Measurements from ENCODE around the gene FAM241B.

DNA sequence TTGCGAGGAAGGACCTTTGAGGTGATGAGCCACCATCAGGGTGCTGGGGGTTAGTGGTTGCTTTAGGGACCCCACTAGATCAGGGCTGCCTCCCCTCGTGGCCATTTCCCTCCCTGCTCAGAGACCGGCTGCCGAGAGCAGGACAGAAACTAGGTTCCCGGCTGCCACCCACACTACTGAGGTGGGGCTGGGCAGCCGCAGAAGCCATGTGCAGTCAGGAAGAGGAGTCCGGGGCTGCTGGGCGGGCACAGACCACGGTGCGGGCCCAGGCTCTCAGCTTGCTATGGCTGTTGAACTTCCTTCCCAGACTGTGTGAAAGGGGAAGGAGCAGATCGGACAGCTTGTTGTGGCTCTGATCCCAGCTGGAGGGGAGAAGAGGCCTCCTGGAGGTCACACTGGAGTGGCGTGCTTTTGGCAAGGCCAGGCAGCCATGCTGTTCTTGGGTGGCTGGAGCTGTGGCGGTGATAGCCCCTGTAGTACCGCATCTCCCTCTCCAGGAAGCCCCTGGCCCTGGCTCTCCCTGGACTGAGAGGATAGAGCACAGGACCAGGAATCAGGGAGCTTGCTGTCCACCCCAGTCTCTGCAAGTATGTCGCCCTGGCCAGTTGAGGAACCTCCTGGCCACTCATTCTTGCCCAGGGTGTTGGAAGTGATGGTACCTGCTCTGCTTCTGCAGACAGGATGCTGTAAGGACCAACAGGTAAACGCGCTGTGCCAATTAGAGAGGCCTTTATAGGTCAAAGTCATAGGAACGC lies 16.5 kb downstream of the HK1 start:
- PRO-cap: no peak
- RRBS: 88% methylated on average over 3 of the region's 18 CpGs

DNA sequence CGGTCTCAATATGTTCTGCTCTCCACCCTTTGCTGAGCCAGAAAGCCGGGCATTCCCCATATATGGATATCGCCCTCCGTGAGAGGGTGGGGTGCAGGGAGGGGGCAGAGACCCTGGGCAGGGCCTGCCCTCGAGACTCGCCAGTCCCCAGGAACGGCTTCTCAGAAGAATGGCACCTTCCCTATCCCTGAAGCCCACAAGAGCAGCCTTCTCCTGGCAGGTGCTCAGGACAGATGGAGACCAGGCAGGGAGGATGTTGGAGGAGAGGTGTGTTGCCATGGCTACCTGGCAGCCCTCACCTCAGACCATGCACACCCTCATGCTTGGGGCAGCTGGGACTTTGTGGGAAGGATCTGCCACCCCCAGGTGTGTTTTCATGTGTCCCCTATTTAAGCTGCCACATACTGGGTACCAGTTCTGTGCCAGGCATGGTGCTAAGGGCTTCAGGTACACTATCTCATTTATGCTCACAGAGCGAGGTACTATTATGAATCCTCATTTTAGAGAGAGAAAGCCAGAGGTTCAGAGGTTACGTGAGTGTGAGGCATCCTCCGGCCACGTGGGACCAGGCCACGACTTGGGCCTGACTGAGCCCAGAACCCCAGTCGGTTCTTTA lies 3.2 kb downstream of the TACR2 start:
- PRO-cap: no peak
- RRBS: 20% methylated on average over 1 of the region's 13 CpGs

- PRO-cap: no peak
- RRBS: no CpG with 5 or more reads among the region's 5 CpGs
Measured at GRCh38 chr10:69420938-69421137, 4.1 kb upstream of the TACR2 start.

DNA sequence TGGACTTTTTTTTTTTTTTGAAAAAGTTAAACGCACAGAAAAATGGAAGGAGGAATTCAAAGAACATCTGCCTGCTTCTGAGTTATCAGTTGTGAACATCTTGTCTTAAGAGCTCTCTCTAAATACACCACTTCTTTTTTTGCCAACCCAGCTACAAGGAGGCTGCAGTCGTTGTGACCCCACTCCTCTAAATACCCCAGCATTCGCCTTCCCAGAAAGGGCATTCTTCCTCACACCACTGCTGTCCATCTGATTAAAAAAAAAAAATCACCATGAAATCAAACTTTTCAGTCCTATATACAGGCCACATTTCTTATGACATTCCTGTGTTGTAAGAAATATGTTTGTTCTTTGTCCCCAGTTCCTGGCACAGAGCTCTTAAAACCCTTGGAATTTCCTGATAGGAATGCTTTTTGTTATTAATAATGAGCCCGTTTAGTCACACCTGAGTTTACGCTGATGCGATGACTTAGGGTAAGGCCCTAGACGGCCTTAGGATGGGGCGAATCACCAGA lies 17.3 kb downstream of the TSPAN15 start:
- PRO-cap: no peak
- RRBS: no CpG with 5 or more reads among the region's 8 CpGs

DNA sequence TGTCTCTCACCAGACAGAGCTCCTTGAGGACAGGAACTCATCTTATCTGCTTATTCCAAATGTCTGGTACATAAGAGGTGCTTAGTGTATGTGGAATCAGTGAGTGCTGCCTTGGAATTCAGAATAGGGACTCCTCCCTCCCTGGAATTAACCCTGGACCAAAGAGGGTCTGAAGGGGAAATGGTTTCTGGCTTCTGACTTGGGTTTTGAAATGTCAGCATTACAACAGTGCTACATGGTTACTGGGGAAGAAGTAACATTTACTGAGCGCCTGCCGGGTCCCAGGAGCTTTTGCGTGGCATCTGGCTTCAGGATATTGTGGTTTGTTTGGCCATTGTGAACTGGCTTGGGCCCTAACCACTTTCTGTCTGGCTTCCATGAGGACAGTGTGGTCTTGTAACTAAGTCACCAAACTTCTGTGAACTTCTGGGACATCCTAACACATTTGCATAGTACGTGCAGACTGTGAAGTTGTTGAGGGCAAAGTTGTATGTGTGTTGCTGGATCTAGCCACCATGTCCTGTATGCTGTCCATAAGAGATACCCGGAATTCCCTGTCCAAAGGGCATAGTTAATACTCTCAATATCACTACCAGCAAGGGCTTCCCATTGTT lies 21.3 kb downstream of the TSPAN15 start:
- PRO-cap: unidirectional peak, minus-strand start at position 120 of the sequence
- RRBS: no CpG with 5 or more reads among the region's 5 CpGs

DNA sequence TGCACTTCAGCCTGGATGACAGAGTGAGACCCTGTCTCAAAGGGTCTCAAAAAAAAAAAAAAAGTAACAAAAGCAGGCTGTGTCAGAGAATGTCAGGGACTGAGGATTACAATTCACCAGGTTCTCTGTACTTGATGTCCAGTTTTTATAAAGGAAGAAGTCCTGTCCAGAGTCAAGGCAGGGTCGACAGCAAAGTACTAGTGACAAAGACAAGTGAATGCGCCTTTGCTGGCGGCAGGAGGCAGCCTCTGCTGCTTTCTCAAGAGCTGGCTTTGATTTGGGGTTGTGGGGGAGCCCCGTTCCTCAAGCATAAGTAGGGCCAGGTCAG lies 25.2 kb downstream of the TSPAN15 start:
- PRO-cap: no peak
- RRBS: no CpG with 5 or more reads among the region's 4 CpGs

DNA sequence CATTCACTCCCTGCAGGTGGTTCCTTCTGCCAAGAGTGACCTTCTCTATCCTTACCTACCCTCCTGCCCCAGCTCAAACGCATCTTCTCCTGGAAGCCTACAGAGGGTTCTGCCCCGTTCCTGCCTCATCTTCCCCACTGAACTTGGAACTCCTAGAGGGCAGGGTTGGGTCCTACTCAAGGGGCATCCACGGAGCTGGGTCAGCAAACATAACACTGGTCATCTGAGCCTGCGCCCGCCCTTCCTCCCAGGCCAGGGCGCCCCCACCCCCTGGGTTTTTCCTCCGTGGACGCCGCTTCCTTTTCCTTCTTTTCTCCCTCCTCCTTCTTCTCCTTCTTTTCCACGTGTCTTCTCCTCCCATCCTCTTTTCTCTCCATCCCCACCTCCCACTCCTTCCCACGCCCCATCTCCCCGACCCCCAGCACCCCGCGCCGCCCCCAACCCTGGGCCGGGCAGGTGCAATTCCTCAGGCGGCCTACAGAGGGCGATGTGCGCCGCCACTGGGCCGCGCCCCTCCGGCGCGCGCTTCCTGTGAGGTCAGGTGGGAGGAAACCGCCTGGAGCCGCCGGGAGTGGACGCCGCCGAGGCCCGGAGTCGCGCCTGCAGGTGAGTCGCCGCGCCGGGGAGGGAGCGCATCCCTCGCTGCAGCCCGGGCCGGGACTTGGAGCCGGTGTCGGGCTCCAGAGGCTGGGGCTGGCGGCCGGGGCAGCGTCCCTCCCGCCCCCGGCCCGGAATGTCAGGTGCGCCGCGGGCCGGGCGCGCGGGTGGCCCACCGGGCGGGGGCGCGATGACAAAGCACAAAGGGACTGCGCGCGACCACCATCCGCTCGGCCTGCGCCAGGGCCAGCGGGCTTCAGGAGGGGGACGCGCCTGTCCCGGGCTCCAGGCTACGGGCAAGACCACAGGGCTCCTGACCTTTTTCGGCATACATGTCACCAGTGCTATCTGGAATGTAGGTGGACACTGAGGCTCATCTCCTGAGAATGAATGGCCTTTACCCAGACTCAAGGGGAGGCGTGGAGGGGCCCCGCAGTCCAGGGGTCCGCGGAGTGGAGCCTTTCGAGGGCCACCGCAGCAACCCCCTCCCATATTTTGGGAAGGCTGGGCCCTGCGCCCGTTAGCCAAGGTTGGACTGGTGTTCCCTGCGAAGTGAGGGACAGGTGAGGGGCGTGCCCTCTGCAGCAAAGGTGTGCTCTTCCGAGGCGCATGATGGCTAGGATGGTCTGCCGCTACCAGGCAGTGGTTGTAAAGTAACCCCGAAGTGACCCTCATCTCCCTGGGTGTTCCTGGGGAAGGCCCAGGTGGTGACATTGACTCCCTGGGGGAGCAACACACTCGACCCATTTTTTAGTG lies at the start of gene FAM241B:
Gene FAM241B, plus strand, starts transcription at position 540 of the 1,353 bp plus-strand sequence.
- PRO-cap: bidirectional peak, plus-strand start at position 547 of the sequence, minus-strand start at position 441 of the sequence
- RRBS: under 1% methylated on average over 22 of the region's 89 CpGs

DNA sequence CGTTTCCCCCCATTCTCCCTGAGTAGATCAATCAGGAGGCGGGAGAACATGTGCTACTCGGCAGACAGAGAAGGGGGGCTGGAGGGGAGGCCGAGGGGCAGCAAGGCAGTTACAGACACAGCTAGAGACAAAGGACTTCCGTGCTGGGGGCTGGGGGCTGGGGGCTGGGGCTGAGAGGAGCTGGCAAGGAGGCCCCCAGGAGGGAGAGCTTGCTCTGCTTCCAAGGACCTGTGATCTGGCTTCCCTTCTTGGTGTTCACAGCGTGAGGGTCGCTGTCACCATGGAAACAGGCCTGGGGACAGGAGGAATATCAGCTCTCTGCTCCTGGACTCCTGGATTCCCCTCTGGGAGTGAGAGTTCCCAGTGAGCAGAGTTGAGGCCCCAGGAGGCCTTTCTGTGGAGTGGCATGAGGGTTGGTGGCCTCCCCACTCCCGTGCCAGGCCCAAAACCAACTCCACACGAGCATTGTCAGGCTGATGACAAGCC lies 16.2 kb downstream of the FAM241B start:
- PRO-cap: no peak
- RRBS: no CpG with 5 or more reads among the region's 9 CpGs

GRCh38 chr10:70051259-70052083 lies 1.2 kb upstream of the MACROH2A2 start:
- PRO-cap: no peak
- RRBS: no CpG with 5 or more reads among the region's 7 CpGs

- PRO-cap: bidirectional peak, plus-strand start at chr10:70053561, minus-strand start at chr10:70053422
- RRBS: 4% methylated on average over 35 of the region's 50 CpGs
Measured at GRCh38 chr10:70052915-70053450, 337 bp downstream of the MACROH2A2 start.

DNA sequence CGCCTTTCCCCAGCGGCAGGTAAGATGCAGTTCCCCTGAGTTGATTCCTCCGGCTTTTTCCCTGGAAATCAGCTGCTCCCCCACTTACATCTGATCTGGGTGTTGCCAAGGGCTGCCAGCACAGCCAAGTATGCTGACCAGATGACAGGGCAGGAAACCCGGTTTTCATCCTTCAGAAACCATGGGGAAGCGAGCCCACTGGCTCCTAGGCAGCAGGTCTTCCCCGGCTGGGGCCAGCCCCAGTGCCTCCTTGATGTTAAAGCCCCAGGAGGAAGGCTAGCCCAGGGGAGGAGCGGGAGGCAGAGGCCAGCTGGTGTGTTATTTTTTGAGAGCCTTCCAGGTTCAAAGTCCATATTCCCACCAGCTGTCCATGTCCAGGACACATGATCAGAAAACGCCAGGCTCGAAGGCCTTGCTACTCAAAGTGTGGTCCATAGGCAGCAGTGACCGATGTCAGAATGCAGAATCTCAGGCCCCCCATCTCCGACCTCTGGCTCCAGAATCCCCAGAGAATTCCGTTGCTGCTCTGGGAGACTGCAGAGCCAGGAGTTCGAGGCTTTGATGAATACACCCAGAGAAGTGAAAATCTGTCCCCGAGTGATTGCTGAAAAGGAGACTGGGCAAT lies 23.3 kb downstream of the AIFM2 start:
- PRO-cap: no peak
- RRBS: 66% methylated on average over 3 of the region's 14 CpGs

DNA sequence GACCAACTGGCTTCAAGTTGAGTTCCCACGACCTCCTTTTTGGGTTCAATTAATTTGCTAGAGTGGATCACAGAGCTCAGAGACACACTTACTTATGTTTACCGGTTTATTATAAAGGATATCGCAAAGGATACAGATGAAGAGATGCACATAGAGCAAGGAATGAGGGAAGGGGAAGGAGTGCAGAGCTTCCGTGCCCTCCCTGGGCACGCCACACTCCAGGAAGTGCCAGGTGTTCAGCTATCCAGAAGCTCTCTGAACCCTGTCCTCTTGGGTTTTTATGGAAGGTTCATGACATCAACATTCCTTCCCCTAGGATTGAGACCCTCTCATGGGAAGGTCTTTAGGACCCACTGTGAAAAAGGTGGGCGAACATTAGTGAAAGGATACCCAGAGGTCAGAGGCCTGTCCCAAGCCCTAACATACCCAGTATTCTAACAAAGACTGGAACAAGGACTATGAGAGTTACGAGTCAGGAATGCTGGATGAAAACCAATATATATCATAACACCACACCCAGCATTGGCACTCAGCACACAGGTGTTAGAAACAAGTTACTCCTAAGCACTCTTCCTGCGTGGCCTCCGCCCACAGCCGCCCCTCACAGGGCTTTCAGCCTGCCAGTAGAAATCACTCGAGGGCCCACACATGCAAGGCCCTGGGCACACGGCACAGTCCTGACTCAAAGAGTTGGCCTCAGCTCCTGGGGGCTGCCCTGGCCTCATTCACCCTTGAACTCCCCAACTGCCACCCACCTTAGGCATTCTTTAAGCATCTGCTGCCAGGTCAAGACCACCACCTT lies 5.5 kb upstream of the AIFM2 start:
- PRO-cap: no peak
- RRBS: no CpG with 5 or more reads among the region's 12 CpGs

DNA sequence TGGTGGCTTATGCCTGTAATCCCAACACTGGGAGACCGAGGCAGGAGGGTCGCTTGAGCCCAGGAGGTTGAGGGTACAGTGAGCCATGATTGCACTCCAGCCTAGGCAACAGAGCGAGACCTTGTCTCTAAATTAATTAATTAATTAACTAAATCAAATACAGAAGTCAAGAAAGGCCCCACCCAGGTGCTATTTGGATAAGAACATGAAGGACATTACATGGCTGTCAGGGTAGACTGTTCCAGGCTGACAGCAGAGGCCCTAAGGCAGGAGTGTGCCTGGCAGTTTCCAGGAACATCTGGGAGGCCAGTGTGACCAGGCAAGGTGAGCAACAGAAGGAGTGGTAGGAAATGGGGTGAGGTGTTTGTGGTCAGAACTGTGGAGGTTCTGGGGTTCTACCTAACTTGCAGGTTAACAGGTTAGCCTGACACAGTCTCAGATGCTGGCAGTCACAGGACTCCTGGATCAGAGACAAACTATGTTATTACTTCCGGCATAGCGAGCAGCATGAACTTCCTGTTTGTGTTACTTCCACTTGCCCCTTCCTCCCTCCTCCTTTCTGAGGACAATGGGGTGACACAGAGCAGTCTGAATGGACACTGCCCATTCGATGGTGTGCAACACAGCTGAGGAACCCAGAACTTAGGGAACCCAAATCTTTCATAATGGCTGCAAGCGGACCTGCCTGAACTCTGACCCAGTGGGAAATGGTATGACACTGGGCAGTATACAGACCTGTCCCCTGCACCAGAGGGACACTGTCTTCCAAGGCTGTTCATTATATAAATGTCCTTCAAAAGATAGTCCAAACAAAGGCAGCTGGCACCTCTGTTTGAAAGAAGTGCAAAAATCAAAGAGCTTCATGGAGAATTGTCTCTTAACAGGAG lies 3.8 kb upstream of the SAR1A start:
- PRO-cap: no peak
- RRBS: no CpG with 5 or more reads among the region's 7 CpGs

DNA sequence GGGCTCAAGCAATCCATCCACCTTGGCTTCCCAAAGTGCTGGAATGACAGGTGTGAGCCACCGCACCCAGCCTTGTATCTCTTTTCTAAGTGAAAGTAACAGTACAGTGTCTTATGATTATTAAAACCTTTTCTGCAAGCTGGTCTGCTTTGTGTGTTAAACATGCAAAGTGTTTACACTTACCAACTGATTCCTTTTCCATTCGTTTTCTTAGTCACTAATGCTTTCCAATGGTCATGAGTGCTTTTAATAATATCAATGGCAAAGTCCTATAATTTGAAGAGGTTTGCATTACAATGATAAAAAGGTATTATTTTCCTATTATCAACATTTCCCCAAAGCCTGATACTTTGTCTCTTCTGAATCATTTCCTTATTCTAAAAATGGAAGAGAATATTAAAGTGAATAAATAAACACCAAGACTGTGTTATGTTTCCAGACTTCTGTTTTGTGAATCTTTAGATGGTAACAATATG lies 24.2 kb downstream of the PPA1 start:
- PRO-cap: no peak
- RRBS: no CpG with 5 or more reads among the region's 2 CpGs

DNA sequence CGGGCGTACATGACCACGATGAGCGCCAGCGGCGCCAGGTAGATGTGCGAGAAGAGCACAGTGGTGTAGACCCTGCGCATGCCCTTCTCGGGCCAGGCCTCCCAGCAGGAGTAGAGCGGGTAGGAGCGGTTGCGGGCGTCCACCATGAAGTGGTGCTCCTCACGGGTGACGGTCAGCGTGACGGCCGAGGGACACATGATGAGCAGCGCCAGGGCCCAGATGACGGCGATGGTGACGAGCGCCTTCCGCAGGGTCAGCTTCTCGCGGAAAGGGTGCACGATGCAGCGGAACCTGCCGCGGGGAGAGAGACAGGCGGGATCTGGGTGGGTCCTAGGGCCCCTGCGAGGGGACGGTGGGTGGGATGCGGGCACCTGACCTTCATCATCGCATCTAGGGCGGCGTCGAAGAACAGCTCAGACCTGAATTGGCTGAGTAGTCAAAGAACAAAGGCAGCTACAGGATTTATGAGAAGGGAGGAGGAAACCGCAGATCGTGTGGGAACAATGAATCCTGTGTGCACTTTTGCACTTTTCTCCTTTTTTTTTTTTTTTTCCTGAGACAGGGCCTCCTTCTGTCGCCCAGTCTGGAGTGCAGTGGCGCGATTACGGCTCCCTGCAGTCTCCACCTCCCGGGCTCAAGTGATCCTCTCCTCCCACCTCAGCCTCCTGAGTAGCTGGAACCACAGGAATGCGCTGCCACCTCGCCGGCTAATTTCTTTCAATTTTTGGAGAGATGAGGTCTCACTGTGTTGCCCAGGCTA lies 22.5 kb upstream of the PPA1 start:
- PRO-cap: no peak
- RRBS: 37% methylated on average over 3 of the region's 48 CpGs

DNA sequence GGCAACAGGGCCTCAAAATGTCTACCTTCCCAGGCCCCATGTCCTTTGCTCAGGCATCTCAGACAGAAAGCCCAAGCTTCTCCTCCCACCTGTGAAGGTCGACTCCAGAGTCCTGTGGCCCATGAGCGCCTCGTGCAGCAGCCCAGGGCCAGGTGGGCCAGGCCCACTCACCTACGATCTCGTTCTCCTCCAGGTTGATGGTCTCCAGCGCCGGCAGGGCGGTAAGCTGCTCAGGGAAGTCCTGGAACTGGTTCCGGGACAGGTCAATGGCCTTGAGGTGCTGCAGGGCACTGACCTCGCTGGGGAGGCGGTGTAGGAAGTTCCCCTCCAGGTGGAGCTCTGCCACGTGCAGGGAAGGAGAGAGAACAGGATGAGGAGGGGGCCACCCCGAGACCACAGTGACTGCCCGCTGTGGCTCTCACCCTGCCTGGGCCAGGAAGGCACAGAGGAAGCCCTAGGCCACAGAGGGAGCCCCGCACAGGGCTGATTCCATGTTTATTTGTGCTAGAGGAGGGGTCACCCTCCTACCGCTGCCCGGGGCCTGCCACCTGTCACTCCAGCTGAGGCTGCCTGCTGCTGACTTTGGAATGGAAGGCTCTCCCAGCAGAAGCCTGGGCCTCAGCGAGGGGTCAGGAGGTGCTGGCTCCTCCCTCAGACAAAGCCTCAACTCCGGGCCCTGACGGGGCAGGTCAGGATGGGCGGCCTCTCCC lies 40.0 kb upstream of the NPFFR1 start:
- PRO-cap: no peak
- RRBS: no CpG with 5 or more reads among the region's 21 CpGs

DNA sequence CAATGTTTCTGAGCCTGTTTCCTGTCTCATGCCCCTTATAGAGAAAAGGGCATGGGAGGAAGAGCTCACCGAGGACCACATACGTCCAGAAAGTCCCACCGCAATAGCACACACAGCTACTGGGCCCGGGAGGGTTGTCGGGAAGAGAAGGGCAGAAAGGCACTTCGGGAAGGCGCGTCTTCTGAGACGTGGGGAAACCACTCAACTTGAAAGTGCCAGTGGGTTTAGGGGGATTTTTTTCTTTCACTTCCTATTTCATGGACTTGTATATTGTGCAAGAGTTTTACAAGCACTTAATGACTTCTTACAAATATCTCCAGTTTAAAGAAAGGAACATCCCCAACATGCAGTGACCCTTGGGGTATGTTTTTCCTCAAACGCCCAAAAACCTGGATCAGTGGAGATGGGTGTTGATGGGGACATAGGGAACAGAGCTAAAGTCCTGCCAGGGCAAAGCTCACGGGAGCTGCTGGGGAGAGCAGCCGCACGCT lies 27.0 kb downstream of the LRRC20 start:
- PRO-cap: no peak
- RRBS: no CpG with 5 or more reads among the region's 13 CpGs

- PRO-cap: no peak
- RRBS: 24% methylated on average over 29 of the region's 64 CpGs
Measured at GRCh38 chr10:70458017-70458912, 16.8 kb upstream of the NODAL start.

- PRO-cap: no peak
- RRBS: no CpG with 5 or more reads among the region's 16 CpGs
Measured at GRCh38 chr10:70480056-70481061, 1.8 kb downstream of the PALD1 start.

DNA sequence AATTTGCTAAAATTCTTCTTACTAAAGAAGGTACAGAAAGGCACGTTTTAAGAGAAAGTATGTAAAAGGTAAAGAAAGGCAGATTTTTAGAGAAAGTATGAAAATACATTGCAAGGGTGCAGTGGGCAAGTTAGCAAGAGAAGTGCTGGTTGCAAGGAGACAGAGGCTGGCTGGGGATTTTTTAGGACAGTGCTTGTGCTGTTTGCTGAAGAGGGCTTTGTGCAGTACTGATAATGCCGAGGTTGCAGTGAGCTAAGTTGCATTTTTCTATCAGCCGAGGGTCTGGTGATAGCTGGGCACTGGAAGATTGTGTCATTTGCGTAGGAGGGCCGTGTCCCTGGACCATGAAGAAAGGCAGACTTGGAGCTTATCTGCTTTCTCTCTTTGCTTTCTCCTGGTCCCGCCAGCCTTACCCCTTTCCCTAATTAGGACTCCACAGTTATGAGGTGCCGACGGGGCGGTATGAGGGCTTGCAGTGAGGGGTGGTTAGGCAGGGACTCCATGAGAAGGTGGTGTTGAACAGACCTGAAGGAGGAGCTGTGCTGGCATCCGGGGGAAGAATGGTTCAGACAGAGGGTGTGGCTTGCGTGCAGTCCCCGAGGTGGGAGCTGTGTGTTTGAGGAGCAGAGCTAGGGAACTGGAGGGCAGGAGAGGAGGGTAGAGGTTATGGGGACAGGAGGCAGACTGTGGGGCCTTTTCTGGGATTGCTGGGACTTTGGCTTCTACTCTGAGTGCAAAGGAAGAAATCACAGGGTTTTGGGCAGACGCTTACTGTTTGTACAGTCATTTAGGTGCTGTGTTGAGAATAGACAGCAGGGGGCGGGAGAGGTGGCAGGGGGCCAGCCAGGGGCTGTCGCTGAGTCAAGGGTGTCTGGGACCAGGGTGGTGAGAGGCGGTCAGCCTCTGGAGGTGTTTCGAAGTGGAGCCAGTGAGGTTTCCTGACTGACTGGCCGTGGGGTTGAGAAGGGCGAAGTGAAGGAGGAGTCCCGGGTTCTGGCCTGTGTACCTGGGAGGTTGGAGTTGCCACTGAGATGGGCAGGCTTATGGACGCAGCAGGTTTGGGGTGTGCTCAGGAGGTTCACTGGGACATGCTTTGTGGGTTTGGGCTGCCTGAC lies 43.5 kb downstream of the PRF1 start:
- PRO-cap: no peak
- RRBS: no CpG with 5 or more reads among the region's 21 CpGs

Data from MCF 10A (cell line).